ENCODE data around the genes CPN1 and ERLIN1.

GRCh38 chr10:98316789-98317181 is 48.8 kb upstream of the LOXL4 start:
- RAMPAGE, long total RNA = no peak
PRO-cap:
- standard = no peak
- CoPRO, capped RNA only, 2 experiments = no peak in any of the 2 experiments
- CoPRO, capped and uncapped RNA, 2 experiments = no peak in any of the 2 experiments
- CoPRO, uncapped RNA only, 2 experiments = no peak in any of the 2 experiments
CAGE:
- cytosol, long polyA plus RNA = no peak
- long polyA plus RNA = no peak
- nucleolus, long total RNA = no peak
- nucleus, long polyA plus RNA = no peak

DNA sequence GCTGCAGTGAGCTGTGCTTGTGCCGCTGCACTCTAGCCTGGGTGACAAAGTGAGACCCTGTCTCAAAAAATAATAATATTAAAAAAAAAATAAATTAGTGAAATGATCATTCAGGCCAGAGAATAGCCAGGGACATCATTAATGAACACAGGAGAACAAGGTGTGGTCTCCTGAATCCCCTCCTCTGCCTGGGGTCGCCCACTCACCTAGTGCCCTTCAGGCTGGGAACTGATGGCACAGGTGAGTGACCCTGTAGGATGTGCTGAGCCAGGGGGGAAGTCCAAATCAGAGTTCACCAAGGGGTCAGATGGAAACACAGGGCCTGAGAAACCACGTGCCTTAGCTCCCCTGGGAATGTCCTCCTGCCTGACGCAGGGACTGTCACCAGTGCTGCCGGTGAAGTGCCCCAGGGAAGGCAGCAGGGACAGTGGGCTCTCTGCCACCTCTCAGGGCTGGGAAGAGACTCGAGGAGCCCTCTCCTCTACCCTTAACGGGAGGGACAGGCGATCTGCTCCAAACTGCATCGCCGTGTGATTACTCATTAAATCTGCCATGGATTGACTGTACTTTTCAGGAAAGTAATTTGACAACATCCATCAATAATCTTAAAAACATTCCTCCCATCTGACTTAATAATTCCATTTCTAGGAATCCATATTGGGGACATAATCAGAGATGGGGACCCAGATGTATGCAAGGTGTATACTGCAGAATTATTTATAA is 5.8 kb upstream of the PYROXD2 start:
- RAMPAGE, long total RNA = no peak
- RRBS = no CpG with 5 or more reads among the region's 10 CpGs
PRO-cap:
- standard = no peak
- CoPRO, capped RNA only, 2 experiments = no peak in any of the 2 experiments
- CoPRO, capped and uncapped RNA, 2 experiments = no peak in any of the 2 experiments
- CoPRO, uncapped RNA only, 2 experiments = peak in 2 of 2 experiments; most common minus-strand start position 536 of the sequence (in 1)
CAGE:
- cytosol, long polyA plus RNA = no peak
- long polyA plus RNA = no peak
- nucleolus, long total RNA = no peak
- nucleus, long polyA plus RNA = no peak

DNA sequence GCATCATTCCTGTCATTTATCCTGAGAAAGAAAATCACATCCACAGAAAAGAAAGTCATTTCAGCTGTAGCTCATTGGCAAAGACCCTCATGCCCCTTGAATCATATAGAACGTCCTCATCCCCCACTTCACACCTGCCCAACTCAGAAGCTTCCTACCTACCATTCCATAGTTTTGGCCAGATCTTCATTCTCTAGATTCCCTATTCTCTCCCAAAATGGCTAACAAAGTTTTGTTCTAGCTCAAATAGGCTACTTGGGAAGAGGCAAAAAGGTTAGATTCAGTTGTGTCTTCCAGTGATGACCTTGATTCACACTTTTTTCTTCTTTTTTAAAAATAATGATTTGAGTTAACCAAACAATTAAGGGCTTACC is 11.5 kb upstream of the HPS1 start:
- RAMPAGE, long total RNA = no peak
- RRBS = no CpG with 5 or more reads among the region's 1 CpG
PRO-cap:
- standard = no peak
- CoPRO, capped RNA only, 2 experiments = no peak in any of the 2 experiments
- CoPRO, capped and uncapped RNA, 2 experiments = no peak in any of the 2 experiments
- CoPRO, uncapped RNA only, 2 experiments = no peak in any of the 2 experiments
CAGE:
- cytosol, long polyA plus RNA = no peak
- long polyA plus RNA = no peak
- nucleolus, long total RNA = no peak
- nucleus, long polyA plus RNA = no peak

GRCh38 chr10:99304136-99304708 is 24.9 kb upstream of the CNNM1 start:
- RAMPAGE, long total RNA = no peak
- RRBS = no CpG with 5 or more reads among the region's 2 CpGs
PRO-cap:
- standard = no peak
- CoPRO, capped RNA only, 2 experiments = no peak in any of the 2 experiments
- CoPRO, capped and uncapped RNA, 2 experiments = no peak in any of the 2 experiments
- CoPRO, uncapped RNA only, 2 experiments = no peak in any of the 2 experiments
CAGE:
- cytosol, long polyA plus RNA = no peak
- long polyA plus RNA = no peak
- nucleolus, long total RNA = no peak
- nucleus, long polyA plus RNA = no peak

- RAMPAGE, long total RNA = no peak
- RRBS = no CpG with 5 or more reads among the region's 6 CpGs
PRO-cap:
- standard = no peak
- CoPRO, capped RNA only, 2 experiments = no peak in any of the 2 experiments
- CoPRO, capped and uncapped RNA, 2 experiments = no peak in any of the 2 experiments
- CoPRO, uncapped RNA only, 2 experiments = no peak in any of the 2 experiments
CAGE:
- cytosol, long polyA plus RNA = no peak
- long polyA plus RNA = no peak
- nucleolus, long total RNA = no peak
- nucleus, long polyA plus RNA = no peak
Observed at GRCh38 chr10:99844437-99845020, 62.1 kb downstream of the ABCC2 start.

DNA sequence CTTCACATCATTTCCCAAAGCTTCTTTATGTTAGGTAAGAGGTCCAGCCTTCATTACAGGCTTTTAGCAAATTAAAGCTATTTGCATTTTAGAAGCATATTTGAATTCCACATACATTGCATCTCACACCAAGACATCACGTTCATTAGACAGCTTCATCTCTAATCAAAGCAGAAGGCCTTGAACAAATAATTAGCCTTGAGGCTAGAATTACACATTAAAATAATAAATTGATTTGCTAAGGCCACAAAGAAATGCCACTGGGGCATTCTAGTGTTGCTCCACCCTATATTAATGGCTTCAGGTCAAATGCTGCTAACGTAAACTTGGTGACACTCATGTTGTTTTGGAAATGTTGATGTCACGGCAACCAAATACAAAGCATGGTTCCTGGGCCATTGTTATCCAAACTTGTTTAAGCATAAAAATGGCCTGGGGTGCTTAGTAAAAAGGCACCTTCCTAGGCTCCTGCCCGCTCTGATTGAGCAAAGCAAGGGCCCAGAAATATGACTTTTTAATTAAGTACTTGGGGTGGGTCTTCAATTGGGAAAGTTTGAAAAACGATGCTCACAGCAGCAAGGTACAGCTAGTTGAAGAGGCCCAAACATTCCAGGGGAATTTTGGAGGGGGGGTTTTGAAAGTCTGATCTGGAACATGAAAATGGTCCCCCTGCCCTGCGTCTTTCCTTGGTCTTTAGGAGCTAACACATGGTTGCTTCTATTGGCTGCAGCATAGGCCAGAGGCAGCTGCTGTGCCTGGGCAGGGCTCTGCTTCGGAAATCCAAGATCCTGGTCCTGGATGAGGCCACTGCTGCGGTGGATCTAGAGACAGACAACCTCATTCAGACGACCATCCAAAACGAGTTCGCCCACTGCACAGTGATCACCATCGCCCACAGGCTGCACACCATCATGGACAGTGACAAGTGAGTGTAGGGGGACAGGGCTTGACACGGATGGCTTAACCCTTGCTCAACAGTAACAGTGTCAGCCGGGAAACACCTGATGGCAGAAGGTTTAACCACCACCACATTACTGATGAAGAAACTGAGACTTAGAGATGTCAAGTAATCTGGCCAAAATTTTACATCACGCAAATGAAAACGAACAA is 67.8 kb downstream of the ABCC2 start:
- RAMPAGE, long total RNA = no peak
- RRBS = no CpG with 5 or more reads among the region's 16 CpGs
PRO-cap:
- standard = no peak
- CoPRO, capped RNA only, 2 experiments = no peak in any of the 2 experiments
- CoPRO, capped and uncapped RNA, 2 experiments = no peak in any of the 2 experiments
- CoPRO, uncapped RNA only, 2 experiments = no peak in any of the 2 experiments
CAGE:
- cytosol, long polyA plus RNA = no peak
- long polyA plus RNA = no peak
- nucleolus, long total RNA = no peak
- nucleus, long polyA plus RNA = no peak

- RAMPAGE, long total RNA = no peak
- RRBS = no CpG with 5 or more reads among the region's 5 CpGs
PRO-cap:
- standard = no peak
- CoPRO, capped RNA only, 2 experiments = no peak in any of the 2 experiments
- CoPRO, capped and uncapped RNA, 2 experiments = no peak in any of the 2 experiments
- CoPRO, uncapped RNA only, 2 experiments = no peak in any of the 2 experiments
CAGE:
- cytosol, long polyA plus RNA = no peak
- long polyA plus RNA = no peak
- nucleolus, long total RNA = no peak
- nucleus, long polyA plus RNA = no peak
Observed at GRCh38 chr10:99921803-99922623, 87.7 kb downstream of the DNMBP start.

- RAMPAGE, long total RNA = no peak
- RRBS = no CpG with 5 or more reads among the region's 3 CpGs
PRO-cap:
- standard = no peak
- CoPRO, capped RNA only, 2 experiments = no peak in any of the 2 experiments
- CoPRO, capped and uncapped RNA, 2 experiments = no peak in any of the 2 experiments
- CoPRO, uncapped RNA only, 2 experiments = no peak in any of the 2 experiments
CAGE:
- cytosol, long polyA plus RNA = no peak
- long polyA plus RNA = no peak
- nucleolus, long total RNA = no peak
- nucleus, long polyA plus RNA = no peak
Observed at GRCh38 chr10:99927433-99927701, 82.4 kb downstream of the DNMBP start.

- RAMPAGE, long total RNA = no peak
- RRBS = no CpG with 5 or more reads among the region's 4 CpGs
PRO-cap:
- standard = no peak
- CoPRO, capped RNA only, 2 experiments = no peak in any of the 2 experiments
- CoPRO, capped and uncapped RNA, 2 experiments = no peak in any of the 2 experiments
- CoPRO, uncapped RNA only, 2 experiments = no peak in any of the 2 experiments
CAGE:
- cytosol, long polyA plus RNA = no peak
- long polyA plus RNA = no peak
- nucleolus, long total RNA = no peak
- nucleus, long polyA plus RNA = no peak
Observed at GRCh38 chr10:100006256-100006892, 3.4 kb downstream of the DNMBP start.

DNA sequence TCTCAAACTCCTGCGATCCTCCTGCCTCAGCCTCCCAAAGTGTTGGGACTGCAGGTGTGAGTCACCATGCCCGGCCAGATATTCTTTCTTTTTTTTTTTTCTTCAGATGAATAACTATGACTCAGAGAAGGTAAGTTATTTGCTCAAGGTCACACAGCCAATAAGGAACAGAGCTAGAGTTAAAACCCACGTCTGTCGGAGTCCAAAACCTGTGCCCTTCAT is 28.2 kb upstream of the DNMBP start:
- RAMPAGE, long total RNA = no peak
- RRBS = no CpG with 5 or more reads among the region's 4 CpGs
PRO-cap:
- standard = no peak
- CoPRO, capped RNA only, 2 experiments = no peak in any of the 2 experiments
- CoPRO, capped and uncapped RNA, 2 experiments = no peak in any of the 2 experiments
- CoPRO, uncapped RNA only, 2 experiments = no peak in any of the 2 experiments
CAGE:
- cytosol, long polyA plus RNA = no peak
- long polyA plus RNA = no peak
- nucleolus, long total RNA = no peak
- nucleus, long polyA plus RNA = no peak

GRCh38 chr10:100080991-100082299 is at the start of gene CPN1:
CPN1 (minus strand) TSS chr10:100081869.
- RAMPAGE, long total RNA = no peak
- RRBS = 4% methylated on average over 7 of the region's 28 CpGs
PRO-cap:
- standard = no peak
- CoPRO, capped RNA only, 2 experiments = no peak in any of the 2 experiments
- CoPRO, capped and uncapped RNA, 2 experiments = no peak in any of the 2 experiments
- CoPRO, uncapped RNA only, 2 experiments = no peak in any of the 2 experiments
CAGE:
- cytosol, long polyA plus RNA = no peak
- long polyA plus RNA = no peak
- nucleolus, long total RNA = no peak
- nucleus, long polyA plus RNA = no peak

DNA sequence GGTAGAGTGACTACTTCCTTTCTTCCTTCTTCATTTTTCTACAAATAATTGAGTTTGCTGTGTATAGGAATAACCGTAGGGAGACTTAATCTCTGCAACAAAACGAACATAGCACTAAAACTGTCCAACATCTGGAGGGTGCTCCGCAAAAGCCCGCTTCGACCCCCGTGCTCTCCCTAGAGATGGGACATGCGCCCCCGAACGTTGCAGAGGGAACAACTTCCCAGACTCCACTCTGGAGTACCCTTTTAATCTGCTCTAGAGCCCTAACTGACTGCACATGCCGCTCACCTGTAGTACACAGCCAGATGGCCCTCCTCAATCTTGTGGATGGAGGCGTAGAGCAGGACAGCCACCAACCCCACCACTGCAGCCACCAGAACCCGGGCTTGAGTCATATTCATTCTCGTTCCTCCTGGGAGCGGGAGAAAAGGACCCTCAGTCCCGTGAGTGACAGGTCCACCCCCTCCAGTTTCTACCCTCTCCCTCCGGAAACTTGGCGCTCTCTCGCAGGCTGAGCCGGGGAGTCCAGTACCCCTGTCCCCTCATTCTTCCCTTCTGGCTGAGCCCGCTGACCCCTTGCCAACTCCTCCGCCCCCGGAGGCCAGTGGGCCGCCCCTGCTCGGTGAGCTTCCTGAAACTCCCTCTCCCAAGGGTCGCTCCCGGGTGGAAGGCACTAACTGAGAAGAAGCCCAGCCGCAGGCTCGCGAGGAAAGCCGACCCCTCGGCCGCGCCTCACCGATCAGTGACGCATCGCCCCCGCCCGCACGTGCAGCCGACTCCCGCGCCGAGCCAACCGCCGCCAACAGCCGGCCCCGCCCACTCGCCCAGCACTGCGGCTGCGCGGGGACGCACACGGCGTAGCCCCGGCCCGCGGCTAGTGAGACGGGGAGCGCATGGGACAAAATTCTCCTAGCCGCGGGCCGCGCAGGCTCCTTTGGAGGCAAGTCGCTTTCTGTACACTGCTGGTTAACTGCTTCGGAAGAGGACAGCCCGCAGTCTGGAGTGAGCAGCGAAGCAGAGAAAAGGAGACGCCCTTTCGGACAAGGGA is at the start of gene ERLIN1:
Gene ERLIN1 (minus strand): TSS at position 807 of the 1,051 bp plus-strand sequence.
- RAMPAGE, long total RNA = start-site peak on the minus strand centred at position 735 of the sequence, 35 bp wide, 88 and 26 reads in 2 replicates; start-site peak on the plus strand centred at position 904 of the sequence, 56 bp wide, 21 and 7 reads in 2 replicates
- RRBS = 2% methylated on average over 18 of the region's 69 CpGs
PRO-cap:
- standard = unidirectional peak, plus-strand start at position 251 of the sequence; bidirectional peak, plus-strand start at position 960 of the sequence, minus-strand start at position 747 of the sequence
- CoPRO, capped RNA only, 2 experiments = peak in 2 of 2 experiments; most common plus-strand start position 919 of the sequence (in 2); most common minus-strand start position 747 of the sequence (in 2)
- CoPRO, capped and uncapped RNA, 2 experiments = peak in 2 of 2 experiments; most common plus-strand start position 930 of the sequence (in 1); most common minus-strand start position 747 of the sequence (in 2)
- CoPRO, uncapped RNA only, 2 experiments = peak in 2 of 2 experiments; most common plus-strand start position 919 of the sequence (in 2); most common minus-strand start position 682 of the sequence (in 1)
CAGE:
- cytosol, long polyA plus RNA = no peak
- long polyA plus RNA = no peak
- nucleolus, long total RNA = no peak
- nucleus, long polyA plus RNA = start-site peak on the minus strand centred at position 751 of the sequence, 81 bp wide, 99 and 108 reads in 2 replicates

DNA sequence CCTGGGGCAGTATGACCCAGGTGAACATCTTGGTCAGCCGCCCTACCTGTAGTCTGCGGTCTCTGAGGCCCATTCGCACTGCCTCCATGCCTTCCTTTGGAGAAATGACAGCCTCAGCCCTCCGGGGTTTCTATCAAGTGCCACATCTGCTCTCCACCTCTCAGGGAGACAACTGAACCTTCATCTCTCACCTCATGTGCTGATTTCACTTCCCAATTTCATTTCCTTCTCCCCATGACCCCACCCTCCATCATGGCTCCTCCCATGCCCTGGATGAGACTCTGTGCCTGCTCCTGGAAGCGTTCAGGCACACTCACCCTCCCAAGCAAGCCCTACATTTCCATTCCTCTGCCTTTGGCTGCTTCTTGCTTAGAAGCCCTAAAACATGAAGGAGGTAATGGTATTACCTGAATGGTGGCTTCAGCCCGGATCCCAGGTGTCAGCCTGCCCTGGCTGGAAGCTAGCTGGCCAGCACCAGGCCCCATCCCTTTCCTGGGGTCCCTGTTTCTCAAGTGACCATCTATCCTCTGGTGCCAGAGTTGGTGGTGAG is 7.7 kb upstream of the SCD start:
- RAMPAGE, long total RNA = no peak
- RRBS = no CpG with 5 or more reads among the region's 6 CpGs
PRO-cap:
- standard = no peak
- CoPRO, capped RNA only, 2 experiments = no peak in any of the 2 experiments
- CoPRO, capped and uncapped RNA, 2 experiments = no peak in any of the 2 experiments
- CoPRO, uncapped RNA only, 2 experiments = no peak in any of the 2 experiments
CAGE:
- cytosol, long polyA plus RNA = no peak
- long polyA plus RNA = no peak
- nucleolus, long total RNA = no peak
- nucleus, long polyA plus RNA = no peak

DNA sequence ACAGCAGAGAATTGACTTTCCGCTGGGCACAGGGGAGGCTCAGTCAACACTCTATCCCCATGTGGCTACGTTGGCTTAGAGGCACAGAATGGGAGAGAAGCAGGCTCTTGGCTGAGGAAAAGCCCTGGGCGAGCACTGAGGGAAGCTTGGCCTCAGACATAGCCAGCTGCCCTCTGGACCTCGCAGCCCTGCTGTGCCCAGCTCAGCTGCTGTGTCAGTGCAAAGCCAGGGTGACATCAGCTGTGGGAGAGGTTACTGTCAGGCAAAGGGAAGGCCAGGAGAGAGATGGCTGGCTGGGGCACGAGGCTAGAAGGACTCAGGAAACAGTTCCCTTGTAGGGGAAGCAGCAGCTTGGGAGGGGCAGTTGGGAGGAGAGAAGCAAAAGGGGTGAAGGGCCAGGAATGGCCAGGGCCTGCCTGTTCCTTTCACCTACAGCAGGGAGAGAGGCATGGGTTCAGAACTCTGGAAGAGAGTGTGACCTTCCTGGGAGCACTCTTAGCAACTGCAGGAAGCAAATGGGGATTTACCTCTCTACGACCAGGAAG is 5.9 kb upstream of the SCD start:
- RAMPAGE, long total RNA = no peak
- RRBS = no CpG with 5 or more reads among the region's 6 CpGs
PRO-cap:
- standard = no peak
- CoPRO, capped RNA only, 2 experiments = no peak in any of the 2 experiments
- CoPRO, capped and uncapped RNA, 2 experiments = no peak in any of the 2 experiments
- CoPRO, uncapped RNA only, 2 experiments = no peak in any of the 2 experiments
CAGE:
- cytosol, long polyA plus RNA = no peak
- long polyA plus RNA = no peak
- nucleolus, long total RNA = no peak
- nucleus, long polyA plus RNA = no peak

- RAMPAGE, long total RNA = no peak
- RRBS = no CpG with 5 or more reads among the region's 8 CpGs
PRO-cap:
- standard = no peak
- CoPRO, capped RNA only, 2 experiments = no peak in any of the 2 experiments
- CoPRO, capped and uncapped RNA, 2 experiments = no peak in any of the 2 experiments
- CoPRO, uncapped RNA only, 2 experiments = peak in 2 of 2 experiments; most common plus-strand start chr10:100349766 (in 2)
CAGE:
- cytosol, long polyA plus RNA = no peak
- long polyA plus RNA = no peak
- nucleolus, long total RNA = no peak
- nucleus, long polyA plus RNA = no peak
Observed at GRCh38 chr10:100348969-100349958, 2.2 kb downstream of the SCD start.

DNA sequence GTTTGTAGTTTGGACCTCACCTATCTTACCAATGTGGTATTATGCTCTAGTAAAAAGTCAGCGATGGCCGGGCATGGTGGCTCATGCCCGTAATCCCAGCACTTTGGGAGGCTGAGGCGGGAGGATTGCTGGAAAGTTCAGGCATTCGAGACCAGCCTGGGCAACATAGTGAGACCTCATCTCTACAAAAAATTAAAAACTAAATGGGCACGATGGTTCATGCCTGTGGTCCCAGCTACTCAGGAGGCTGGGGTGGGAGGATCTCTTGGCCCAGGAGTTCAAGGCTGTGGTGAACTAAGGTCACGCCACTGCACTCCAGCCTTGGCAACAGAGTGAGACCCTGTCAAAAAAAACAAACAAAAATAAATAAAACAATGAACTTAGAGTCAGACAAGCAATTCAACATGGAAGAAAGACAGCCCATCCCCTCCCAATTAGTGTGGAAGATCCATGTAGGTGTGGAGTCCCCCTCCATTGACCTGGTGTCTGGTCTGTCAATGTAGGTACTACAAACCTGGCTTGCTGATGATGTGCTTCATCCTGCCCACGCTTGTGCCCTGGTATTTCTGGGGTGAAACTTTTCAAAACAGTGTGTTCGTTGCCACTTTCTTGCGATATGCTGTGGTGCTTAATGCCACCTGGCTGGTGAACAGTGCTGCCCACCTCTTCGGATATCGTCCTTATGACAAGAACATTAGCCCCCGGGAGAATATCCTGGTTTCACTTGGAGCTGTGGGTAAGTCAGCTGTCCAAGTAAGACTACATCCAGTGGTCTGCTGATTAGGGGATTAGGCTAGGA is 9.2 kb downstream of the SCD start:
- RAMPAGE, long total RNA = no peak
- RRBS = no CpG with 5 or more reads among the region's 13 CpGs
PRO-cap:
- standard = no peak
- CoPRO, capped RNA only, 2 experiments = no peak in any of the 2 experiments
- CoPRO, capped and uncapped RNA, 2 experiments = peak in 1 of 2 experiments; most common plus-strand start position 377 of the sequence (in 1)
- CoPRO, uncapped RNA only, 2 experiments = peak in 2 of 2 experiments; most common plus-strand start position 166 of the sequence (in 1); most common minus-strand start position 411 of the sequence (in 1)
CAGE:
- cytosol, long polyA plus RNA = no peak
- long polyA plus RNA = no peak
- nucleolus, long total RNA = no peak
- nucleus, long polyA plus RNA = no peak

DNA sequence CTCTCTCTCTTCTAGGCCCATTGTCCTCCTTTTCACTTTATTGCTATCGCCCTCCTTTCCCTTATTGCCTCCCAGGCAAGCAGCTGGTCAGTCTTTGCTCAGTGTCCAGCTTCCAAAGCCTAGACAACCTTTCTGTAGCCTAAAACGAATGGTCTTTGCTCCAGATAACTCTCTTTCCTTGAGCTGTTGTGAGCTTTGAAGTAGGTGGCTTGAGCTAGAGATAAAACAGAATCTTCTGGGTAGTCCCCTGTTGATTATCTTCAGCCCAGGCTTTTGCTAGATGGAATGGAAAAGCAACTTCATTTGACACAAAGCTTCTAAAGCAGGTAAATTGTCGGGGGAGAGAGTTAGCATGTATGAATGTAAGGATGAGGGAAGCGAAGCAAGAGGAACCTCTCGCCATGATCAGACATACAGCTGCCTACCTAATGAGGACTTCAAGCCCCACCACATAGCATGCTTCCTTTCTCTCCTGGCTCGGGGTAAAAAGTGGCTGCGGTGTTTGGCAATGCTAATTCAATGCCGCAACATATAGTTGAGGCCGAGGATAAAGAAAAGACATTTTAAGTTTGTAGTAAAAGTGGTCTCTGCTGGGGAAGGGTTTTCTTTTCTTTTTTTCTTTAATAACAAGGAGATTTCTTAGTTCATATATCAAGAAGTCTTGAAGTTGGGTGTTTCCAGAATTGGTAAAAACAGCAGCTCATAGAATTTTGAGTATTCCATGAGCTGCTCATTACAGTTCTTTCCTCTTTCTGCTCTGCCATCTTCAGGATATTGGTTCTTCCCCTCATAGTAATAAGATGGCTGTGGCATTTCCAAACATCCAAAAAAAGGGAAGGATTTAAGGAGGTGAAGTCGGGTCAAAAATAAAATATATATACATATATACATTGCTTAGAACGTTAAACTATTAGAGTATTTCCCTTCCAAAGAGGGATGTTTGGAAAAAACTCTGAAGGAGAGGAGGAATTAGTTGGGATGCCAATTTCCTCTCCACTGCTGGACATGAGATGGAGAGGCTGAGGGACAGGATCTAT is 14.4 kb downstream of the SCD start:
- RAMPAGE, long total RNA = no peak
- RRBS = no CpG with 5 or more reads among the region's 11 CpGs
PRO-cap:
- standard = no peak
- CoPRO, capped RNA only, 2 experiments = no peak in any of the 2 experiments
- CoPRO, capped and uncapped RNA, 2 experiments = peak in 1 of 2 experiments; most common plus-strand start position 826 of the sequence (in 1)
- CoPRO, uncapped RNA only, 2 experiments = peak in 2 of 2 experiments; most common plus-strand start position 365 of the sequence (in 2)
CAGE:
- cytosol, long polyA plus RNA = start-site peak on the plus strand centred at position 510 of the sequence, 74 bp wide, 159 and 42 reads in 2 replicates
- long polyA plus RNA = start-site peak on the plus strand centred at position 714 of the sequence, 444 bp wide, 611 and 278 reads in 2 replicates
- nucleolus, long total RNA = no peak
- nucleus, long polyA plus RNA = no peak